ENCODE measurements around the genes FGD1, PAGE2 and KLF8.

GRCh38 chrX:53440091-53441309, 6.3 kb upstream of the HSD17B10 start:
- PRO-cap: bidirectional peak, plus-strand start at chrX:53441066, minus-strand start at chrX:53440960
- RAMPAGE, long total RNA, 3 experiments: no peak in any of the 3 experiments

- PRO-cap: no peak
- RAMPAGE, long total RNA, 3 experiments: no peak in any of the 3 experiments
Observed at GRCh38 chrX:53542274-53542825, 108.2 kb upstream of the HSD17B10 start.

GRCh38 chrX:53556070-53556518, 121.9 kb upstream of the HSD17B10 start:
- PRO-cap: no peak
- RAMPAGE, long total RNA, 3 experiments: no peak in any of the 3 experiments

DNA sequence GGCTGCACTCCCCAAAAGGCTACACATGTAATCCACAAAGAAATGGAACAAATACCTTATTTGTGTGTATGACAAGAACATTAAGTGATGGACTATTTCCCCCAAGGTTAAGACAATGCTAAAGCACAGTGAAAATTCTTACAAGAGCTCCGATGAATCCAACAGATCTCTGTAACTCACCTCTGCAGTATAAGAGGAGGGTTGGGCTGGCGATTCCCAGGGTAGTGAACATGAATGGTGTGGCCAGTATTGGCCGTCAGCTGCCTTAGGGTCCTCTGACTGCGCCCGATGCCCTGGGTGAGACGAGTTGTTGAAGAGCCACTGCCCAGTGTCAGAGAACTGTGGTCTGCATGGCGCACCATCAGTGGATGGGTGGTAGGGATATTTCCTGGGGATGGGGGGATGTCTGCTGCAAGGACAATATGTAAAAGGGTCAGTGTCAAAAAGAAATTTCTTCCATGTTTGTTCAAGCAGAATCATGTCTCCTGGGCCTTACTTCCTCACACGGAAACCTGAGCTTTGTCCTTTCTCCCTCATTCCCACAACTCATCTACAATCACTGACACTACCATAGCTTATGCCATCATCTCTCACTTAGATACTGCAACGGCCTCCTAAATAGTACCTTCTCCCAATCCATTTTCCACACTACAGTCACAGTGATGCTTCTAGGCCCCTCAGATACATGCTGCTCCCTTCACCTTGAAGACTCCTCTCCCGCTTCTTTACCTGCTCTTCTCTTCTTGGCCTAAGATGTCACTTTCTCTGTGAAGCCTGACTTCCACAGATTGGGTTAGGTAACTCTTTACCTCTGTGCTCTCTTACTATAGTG, 126.1 kb upstream of the HSD17B10 start:
- PRO-cap: no peak
- RAMPAGE, long total RNA, 3 experiments: no peak in any of the 3 experiments

GRCh38 chrX:53831936-53832320, 145.4 kb upstream of the HUWE1 start:
- PRO-cap: no peak
- RAMPAGE, long total RNA, 3 experiments: no peak in any of the 3 experiments

DNA sequence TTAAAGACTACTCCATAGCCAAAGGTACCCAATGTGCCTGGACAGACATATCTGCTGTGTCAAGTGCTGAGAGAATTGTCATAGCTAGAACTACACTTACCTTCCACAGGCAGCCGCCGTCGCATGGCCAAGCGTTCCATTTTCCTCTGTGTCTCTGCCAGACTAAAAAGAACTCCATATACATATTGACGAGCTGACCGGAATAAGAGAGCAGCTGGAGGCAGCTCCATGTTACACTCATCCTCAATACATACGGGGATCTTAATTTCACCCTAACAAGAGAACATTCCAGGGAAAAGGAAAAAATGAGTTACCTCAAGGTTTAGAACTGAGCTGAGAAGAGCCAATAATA, 50.5 kb downstream of the FAM120C start:
- PRO-cap: no peak
- RAMPAGE, long total RNA, 3 experiments: no peak in any of the 3 experiments

GRCh38 chrX:54183619-54183992, 552 bp upstream of the FAM120C start:
- PRO-cap: no peak
- RAMPAGE, long total RNA, 3 experiments: no peak in any of the 3 experiments

DNA sequence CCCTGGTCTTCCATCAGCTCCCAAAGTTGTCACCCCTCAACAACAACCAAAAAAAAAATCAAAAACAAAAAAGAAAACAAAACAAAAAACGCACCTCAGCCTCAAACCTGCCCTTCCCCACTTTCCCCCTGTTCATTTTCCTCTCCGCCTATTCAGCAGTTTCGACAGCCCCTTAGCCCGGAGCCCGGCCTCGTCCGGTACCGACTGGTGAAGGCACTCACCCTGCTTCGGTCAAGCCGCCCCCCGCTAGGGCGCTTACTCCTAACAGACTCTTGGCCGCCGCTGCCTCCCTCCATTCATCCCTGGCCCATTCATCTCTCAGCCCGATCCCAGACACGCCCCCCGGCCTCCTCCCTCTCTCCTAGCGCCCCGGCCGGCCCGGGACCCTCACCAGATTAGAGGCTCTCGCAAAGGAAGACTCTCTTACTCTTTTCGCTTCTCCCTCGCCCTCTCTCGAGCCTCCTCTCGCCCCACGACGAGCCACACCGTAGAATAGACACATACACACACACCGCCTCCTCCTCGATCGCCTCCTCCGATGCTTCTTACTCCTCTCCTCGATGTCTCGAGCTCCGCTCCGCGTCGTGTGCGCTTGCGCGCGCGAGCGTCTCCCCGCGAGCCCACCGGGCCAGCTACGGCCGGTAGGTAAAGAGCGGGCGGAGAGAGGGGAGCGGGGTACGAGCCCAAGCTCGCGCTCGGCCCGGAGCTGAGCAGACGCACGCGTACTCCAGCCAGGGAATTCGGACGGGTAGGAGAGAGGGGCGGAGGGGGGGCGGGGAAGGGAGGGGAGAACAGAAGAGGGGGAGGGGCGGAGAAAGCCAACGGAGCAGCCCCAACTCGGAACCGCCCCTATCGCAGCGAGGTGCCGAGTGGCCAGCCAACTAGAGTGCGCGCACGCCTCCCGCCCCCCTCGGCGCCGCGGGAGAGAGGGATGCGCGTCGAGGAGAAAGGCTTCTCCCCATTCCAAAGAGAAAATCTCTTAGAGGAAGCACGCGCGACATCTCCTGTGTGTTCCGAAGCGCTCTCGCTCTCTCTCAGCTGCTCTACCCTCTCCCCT, 82.6 kb upstream of the TSR2 start:
- PRO-cap: bidirectional peak, plus-strand start at position 913 of the sequence, minus-strand start at position 740 of the sequence
- RAMPAGE, long total RNA, 3 experiments: start-site peak on the minus strand in 2 of 3 experiments, centred at positions 704 to 736 of the sequence, 21 to 51 reads per replicate

- PRO-cap: no peak
- RAMPAGE, long total RNA, 3 experiments: no peak in any of the 3 experiments
Observed at GRCh38 chrX:54440552-54441199, 472 bp downstream of the TSR2 start.

- PRO-cap: unidirectional peak, minus-strand start at chrX:54496132; unidirectional peak, minus-strand start at chrX:54496234
- RAMPAGE, long total RNA, 3 experiments: start-site peak on the minus strand in 2 of 3 experiments, at chrX:54495878-54496230 at its widest, 10 reads per replicate
Observed at GRCh38 chrX:54495436-54496420, at the start of gene FGD1. Gene FGD1, minus strand, starts transcription at chrX:54496234.

GRCh38 chrX:54548399-54549095, 18.5 kb downstream of the GNL3L start:
- PRO-cap: no peak
- RAMPAGE, long total RNA, 3 experiments: no peak in any of the 3 experiments

GRCh38 chrX:54814110-54814678, 6.6 kb downstream of the MAGED2 start:
- PRO-cap: no peak
- RAMPAGE, long total RNA, 3 experiments: no peak in any of the 3 experiments

- PRO-cap: no peak
- RAMPAGE, long total RNA, 3 experiments: no peak in any of the 3 experiments
Observed at GRCh38 chrX:54834289-54834706, 26.8 kb downstream of the MAGED2 start.

DNA sequence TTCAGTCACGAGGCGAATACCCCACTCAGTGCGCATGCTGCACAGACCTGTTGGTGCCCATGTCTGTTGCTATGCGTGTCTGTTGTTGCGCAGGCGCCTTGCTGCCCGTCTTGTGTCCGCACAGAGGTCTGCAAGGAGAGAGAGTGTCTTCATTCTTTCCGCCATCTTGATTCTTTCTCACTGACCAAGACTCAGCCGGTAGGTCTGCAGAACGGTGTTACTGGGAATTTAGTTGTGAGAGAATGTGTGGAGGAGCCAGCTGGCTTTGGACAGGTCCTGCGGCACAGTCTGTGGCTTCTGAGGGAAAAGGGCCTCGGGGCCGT, at the start of gene PAGE2:
TSS of gene PAGE2 (plus strand) at position 113 of the 323 bp plus-strand sequence.
- PRO-cap: no peak
- RAMPAGE, long total RNA, 3 experiments: no peak in any of the 3 experiments

- PRO-cap: no peak
- RAMPAGE, long total RNA, 3 experiments: no peak in any of the 3 experiments
Observed at GRCh38 chrX:55908600-55909648, 191.4 kb downstream of the RRAGB start.

- PRO-cap: bidirectional peak, plus-strand start at chrX:56232356, minus-strand start at chrX:56232312
- RAMPAGE, long total RNA, 3 experiments: start-site peak on the plus strand in 1 of 3 experiments, at chrX:56232432-56232458 at its widest, 22 reads per replicate
Observed at GRCh38 chrX:56232121-56232585, at the start of gene KLF8. Gene KLF8, plus strand, starts transcription at chrX:56232356.

DNA sequence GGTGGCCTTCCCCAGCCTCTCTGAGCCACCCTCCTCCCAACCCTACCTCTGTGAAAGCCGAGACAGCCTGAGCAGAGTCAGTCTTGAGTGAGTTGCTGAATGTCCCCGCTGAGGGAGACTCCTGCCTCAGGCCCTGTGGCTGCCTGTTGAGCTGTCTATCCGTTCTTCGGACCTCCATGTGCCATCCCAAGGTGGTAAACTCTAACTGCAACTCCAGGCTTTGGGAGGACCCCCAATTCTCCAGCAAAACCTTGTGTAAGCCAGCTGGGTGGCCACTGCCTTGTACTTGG, 37.7 kb downstream of the NBDY start:
- PRO-cap: no peak
- RAMPAGE, long total RNA, 3 experiments: no peak in any of the 3 experiments

DNA sequence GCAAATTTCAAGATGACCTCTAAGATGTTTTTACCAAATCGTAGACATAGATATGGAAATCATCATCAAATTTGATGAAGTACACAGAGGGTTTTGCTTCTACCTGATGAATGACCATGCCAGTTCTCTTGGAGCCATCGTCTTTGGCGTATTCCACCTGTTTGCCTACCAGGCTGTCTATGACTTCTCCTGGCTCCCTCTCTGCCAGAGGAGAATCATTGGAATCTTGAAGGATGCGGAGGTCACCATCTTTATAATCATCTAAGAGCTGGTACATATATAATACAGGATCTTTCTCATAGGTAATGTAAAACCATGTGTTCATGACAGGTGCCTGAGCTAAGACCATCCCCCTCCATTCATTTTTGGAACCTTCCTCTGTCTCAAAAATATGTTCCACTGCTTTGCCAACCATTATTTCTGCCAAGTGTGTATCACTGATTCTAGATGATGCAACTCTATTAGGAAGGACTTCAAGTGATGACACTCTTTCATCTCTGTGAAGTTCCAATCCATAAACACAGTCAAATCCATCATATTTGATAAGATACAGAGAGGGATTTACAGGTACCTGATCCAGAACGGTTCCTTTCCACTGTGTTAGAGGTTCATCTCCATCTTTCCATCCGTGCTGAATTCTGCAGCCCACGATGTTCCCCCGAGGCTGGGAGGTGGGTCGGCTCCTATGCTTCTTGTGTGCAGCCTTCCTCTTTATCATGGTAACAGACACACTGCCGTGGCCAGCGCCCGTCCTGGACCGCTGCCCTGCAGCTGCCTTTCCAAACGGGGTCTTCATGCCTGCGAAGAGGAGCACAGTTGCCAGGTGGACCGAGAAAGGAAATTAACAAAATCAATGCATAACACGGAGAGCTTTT, 952 bp downstream of the SPIN3 start:
- PRO-cap: no peak
- RAMPAGE, long total RNA, 3 experiments: no peak in any of the 3 experiments

DNA sequence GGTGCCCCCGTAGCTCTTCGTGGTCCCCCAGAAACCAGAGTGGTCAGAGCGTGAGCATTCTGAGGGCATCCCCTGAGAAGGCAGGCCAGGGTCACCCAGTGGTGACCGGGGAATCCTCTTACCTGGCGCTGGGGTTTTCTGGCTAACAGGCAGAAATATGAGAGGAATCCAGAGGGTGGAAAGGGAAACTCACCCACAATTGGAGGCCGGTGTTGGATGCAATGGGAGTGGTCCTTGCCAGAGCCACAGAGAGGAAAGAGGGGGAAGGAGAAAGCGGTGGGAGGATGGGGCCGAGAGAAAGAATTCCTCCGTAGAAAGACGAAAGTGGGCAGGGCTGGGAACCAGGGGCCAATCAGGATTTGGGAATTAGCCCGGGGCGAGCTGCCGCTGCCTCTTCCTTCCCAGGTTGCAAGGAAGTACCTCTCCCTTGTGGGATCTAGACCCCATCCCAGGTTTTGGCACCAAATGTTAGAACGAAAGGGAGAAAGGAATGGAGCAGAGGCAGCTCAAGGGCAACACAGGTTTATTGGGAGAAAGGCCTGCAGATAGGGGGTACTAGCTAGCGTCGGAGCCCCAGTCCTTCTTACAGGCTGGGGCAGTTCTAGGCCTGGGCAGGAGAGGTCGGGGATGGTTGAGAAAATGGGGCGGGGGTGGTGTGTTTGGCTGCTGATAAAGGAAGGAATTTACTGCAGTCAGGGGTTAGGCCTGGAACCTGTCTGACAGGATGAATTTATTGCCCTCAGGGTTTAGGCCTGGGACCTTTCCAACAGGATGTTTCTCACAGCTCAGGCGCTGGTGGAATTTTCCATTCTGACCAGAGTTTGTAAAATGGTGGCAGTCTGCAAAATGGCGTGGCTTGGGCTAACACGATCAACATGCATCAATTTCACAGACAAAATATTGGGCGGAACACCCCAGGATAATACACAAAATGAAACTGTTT, 83.2 kb upstream of the SPIN4 start:
- PRO-cap: no peak
- RAMPAGE, long total RNA, 3 experiments: no peak in any of the 3 experiments

DNA sequence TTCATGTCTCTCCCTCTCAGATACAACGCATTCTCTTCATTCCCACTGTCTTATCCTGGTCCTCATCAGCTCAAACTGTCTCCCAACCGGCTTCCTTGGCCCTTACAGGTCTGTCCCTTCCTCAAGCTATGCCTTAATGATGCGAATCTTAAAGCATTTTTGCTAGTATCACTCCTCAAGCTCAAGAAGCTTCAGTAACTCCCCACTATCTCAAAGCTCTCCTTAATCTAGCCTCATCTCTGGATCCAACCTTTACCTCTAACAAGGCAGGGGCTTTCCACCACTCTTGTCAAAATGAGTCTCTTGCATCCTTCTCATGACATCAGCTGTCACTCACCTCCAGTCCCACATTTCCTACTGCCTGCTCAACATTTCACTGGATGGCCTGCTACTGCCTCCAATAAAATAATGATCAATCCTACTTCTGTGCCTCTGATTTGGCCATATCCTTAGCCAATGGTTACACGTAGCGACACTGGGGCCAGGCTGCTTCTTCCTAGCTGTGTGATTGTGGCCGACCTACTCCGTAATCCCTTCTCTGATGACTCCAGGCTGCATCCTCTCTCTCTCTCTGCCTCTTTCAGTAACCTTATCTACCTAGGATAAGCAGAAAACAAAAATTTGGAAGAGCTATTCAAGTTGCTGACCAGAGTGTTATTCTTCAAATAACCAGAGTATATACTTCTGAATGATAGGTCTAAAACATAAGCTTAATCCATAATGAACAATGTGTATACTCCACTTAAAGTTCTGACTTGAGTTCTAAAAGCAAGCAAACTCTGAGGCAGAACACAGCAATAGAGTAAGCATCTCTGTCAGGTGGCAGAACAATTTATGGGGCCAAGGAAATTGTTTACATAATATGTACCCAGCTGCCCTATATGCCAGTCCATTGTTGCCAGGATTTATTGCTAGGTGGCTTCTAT, 52.3 kb downstream of the ARHGEF9 start:
- PRO-cap: no peak
- RAMPAGE, long total RNA, 3 experiments: start-site peak on the minus strand in 1 of 3 experiments, centred at positions 243 to 670 of the sequence, 7 to 8 reads per replicate